Colon Carcinoma Metastatic in the Lung (tissue), 2 donors: Measurements from ENCODE around the genes SUMO1 and ABI2.

DNA sequence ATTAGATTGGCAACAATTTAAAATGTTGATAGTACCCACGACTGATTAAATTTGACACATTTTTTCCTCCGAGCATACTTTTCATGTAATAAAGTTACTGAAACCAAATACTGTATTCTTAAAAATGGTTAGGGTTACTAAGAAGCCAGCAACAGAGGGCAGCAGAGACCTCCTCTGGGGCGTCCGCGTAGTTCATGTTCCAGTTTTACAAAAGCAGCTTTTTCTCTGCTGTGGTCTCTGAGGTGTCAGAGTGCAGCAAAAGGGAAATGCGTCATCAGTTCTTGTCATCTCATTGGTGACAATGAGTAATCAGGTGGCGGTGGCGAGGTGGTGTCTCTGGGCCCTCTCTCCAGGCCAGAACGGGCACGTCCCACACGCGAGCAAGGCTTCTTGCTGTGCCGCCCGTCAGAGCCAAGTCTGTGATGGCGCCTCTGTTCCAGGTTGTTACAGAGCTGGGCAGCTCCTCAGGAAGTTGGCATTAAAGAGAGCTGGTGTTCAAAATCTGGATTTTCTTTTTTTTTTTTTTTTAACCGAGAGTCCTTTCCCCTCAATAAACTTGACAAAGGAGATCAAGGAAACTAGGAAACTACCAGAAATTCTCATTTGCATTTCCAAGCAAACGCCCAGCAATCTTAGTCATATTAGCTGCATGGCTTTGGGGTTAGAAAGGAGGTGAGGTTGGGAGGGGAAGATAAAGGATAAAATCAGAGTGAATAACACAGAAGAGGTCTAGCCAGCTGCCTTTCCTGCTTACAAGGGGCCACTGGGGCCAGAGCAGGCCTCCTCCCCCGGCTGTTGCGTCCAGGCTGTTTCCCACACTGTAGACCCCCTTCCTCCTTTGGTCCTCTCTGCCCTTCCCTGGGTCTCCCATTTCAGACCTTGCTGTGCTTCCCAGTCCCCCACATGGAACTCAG lies 98.5 kb upstream of the BZW1 start:
- PRO-cap, 2 experiments: peak in 2 of 2 experiments; most common plus-strand start position 357 of the sequence (in 2); most common minus-strand start position 196 of the sequence (in 1)

DNA sequence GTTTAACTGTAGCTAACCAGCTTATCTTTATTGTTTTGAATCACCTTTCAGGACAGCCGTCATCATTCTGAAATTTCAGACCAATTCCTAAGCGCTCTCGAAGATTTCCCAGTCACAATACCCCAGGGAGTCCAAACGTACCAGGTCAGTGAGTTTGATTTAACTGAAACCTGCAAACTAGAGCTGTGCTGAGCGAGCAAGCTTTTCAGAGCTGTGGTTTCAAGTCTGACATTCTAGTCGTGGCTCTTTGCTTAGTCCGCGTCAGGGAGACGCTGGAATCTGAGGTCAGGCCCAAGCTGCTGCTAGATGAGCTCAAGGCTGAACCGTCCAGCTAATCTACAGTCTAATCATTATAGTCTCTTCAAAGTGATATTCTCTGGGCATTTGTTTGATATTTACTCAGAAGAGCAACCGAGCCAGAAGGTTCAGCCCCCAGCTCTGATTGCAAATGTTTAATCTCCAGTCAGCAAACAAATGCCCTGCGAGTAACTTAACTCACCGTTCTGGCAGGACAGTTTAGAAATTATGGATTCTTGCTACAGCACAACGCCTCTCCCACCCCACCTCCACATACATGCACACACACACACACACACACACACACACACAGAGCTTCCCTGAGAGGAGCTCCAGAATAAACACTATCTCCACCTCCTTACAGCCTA lies 63.7 kb upstream of the BZW1 start:
- PRO-cap, 2 experiments: no peak in any of the 2 experiments

DNA sequence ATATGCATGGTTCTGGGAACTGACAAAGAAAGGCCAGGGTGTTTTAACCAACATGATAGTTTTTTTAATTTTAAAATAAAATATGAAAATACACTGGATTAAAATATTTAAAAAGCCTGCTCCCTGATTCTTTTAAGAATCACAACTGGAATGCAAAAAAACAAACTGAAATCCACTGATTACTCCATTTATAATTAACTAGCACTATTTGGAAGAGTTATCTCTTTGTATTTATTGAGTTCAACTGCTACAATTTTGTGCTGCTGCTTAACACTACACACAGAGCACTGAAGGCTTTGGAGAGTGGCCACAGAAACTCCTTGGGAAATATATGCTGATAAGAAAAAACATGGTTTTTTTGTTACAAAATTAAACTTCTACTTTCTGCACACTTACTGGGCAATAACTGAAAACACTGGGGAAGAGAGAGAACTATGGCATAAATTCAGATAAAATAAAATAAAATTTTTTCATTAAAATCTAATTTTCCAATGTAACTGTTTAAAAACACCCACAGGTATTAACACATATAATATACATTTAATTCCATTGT lies 19.8 kb upstream of the BZW1 start:
- PRO-cap, 2 experiments: no peak in any of the 2 experiments

DNA sequence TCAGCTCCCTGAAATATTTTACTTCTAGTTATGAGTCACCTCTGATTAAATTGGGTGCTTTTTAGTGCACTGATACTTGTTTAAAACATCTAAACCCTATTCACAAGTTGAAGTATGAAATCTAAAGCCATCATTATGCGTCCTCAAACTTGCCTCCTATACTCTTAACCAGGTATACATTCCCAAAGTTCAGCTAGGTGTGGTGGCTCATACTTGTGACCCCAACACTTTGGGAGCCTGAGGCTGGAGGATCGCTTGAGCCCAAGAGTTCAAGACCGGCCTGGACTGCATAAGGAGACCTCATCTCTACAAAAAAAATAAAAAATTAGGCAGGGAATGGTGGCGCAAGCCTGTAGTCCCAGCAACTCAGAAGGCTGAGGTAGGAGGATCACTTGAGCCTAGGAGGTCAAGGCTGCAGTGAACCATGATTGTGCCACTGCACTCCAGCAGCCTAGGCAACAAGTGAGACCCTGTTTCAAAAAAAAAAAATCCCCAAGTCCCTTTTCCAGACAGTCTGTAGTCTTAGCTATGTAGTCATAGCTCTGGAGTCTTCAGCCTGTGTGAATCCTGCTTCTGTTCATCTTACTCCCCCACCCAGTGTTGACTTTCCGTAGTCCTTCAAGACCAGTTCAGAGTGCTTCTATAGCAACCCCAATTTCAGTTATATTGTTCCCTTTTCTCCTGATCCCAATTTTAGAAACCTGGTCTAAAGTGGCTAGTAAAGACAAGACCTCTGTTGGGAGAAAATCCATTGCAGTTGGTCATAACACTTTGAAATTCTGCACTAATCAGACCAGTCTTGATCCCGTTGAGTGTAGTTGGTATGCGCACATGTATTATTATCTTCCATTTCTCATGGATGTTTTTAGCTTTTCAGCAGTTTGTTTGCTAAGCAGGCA lies 8.7 kb downstream of the BZW1 start:
- PRO-cap, 2 experiments: no peak in any of the 2 experiments

GRCh38 chr2:200828290-200829056 lies 16.8 kb downstream of the BZW1 start:
- PRO-cap, 2 experiments: no peak in any of the 2 experiments

GRCh38 chr2:200853379-200853607 lies 11.2 kb downstream of the CLK1 start:
- PRO-cap, 2 experiments: no peak in any of the 2 experiments

- PRO-cap, 2 experiments: no peak in any of the 2 experiments
Observed at GRCh38 chr2:201159817-201160087, 23.2 kb upstream of the CASP10 start.

- PRO-cap, 2 experiments: no peak in any of the 2 experiments
Observed at GRCh38 chr2:201234251-201234570, 26.1 kb upstream of the CASP8 start.

DNA sequence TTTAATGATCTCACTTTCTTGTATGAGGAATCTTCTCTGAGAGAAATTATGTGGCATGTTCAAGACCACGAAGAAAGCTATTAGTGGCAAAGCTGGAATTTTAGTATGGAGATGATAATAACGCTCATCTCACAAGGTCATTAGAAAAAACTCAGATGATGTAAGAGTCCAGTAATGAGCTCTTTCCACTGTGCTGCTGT lies 46.0 kb upstream of the FLACC1 start:
- PRO-cap, 2 experiments: no peak in any of the 2 experiments

GRCh38 chr2:201858679-201859342 lies 52.5 kb downstream of the CDK15 start:
- PRO-cap, 2 experiments: no peak in any of the 2 experiments

DNA sequence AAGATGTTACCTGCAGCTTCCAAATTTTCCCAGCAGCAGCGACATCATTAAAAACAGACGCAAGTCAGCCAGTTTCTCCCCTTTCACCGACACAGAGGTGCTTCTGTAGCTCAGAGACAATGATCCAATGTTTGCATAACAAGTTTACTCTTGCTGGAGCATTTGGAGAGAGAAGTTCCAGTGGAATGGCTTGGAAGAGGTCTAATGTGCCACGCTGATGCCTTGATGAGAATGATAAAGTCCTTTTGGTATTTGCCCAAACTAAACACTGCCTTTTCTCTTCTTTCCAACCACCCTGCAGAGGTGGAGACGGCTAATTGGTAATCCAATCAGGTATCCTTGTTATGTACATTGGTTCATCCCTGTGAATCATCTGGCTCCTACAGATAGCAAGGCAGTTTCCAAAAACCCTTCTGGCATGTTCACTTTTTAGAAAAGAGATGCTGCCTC lies 40.5 kb downstream of the KIAA2012 start:
- PRO-cap, 2 experiments: no peak in any of the 2 experiments

- PRO-cap, 2 experiments: peak in 2 of 2 experiments; most common plus-strand start chr2:202238598 (in 1); most common minus-strand start chr2:202238564 (in 1)
Observed at GRCh38 chr2:202238403-202239041, at the start of gene SUMO1. Gene SUMO1, minus strand, starts transcription at chr2:202238597.

GRCh38 chr2:202276333-202276611 lies 10.7 kb downstream of the NOP58 start:
- PRO-cap, 2 experiments: no peak in any of the 2 experiments

DNA sequence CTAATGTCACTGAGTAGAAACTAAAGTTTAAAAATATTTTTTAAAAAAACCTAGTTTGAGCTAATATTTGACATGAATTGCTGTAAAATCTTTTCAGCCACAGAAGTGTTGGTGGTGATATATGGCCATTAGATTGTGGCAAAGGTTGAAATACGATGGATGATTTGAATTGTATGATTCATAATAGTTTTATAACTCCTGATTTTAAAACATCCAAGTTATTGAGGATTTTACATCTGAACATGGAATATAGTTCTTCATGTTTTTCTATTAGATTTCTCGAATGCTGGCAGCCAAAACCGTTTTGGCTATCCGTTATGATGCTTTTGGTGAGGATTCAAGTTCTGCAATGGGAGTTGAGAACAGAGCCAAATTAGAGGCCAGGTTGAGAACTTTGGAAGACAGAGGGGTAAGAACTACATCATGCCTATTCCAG lies 31.6 kb downstream of the NOP58 start:
- PRO-cap, 2 experiments: no peak in any of the 2 experiments

GRCh38 chr2:202302575-202303130 lies 37.1 kb downstream of the NOP58 start:
- PRO-cap, 2 experiments: no peak in any of the 2 experiments

DNA sequence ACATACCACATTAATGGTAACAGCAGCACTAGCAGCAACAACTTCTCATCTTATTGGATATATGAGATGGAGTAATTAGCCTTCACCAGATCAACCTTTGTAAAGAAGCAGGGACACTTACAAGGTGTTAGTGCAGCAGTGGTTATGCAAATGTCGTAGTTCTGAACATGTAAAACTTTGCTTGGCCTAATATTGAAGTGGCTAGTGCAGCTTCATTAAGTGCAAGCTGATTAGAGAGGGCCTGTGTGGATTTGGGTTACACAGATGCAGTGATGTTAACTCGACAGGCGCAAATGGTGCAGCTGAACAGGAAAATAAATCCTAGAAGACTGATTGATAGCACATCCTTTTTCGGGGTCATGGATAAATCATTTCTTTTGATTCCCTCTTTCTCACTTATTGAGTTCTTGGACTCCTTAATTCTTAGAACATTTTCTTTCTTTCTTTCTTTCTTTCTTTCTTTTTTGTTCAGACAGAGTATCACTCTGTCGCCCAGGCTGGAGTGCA lies 3.3 kb downstream of the BMPR2 start:
- PRO-cap, 2 experiments: no peak in any of the 2 experiments

DNA sequence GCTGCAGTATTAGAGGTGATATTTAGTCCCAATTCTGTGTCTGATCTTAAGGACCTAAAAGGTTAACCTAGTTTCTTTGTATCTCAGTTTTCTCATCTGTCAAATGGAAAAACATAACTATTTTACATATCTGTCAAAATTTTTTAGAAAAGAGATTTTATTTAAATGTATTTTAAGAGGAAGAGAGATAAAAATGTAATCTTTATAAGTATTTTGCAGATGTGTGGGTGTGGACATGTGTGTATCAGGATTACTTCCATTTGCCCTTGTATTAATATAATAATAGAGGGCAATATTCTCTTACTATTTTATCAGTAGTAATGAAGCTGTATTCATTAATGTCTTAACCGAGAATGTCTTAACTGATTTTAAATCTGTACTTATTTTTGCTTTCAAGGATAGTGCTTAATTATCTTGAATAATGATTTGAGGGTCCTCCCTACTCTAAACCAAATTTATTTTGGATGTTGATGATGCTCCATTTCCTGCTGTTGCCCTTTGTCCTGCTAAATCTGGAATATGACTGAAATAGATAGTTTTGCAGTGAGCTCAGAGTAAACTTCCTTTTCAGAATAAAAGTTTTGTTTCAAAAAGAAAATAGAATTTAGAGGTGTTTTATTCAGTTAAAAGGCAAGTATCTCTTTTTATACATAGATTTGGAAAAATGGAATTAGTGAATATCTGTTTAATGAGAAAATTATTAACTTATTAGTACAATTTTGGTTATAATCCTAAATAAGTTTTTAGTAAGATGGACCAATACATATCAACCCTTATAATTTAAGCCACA lies 8.0 kb downstream of the NBEAL1 start:
- PRO-cap, 2 experiments: no peak in any of the 2 experiments

- PRO-cap, 2 experiments: no peak in any of the 2 experiments
Observed at GRCh38 chr2:203041266-203041622, 26.6 kb downstream of the NBEAL1 start.

- PRO-cap, 2 experiments: peak in 2 of 2 experiments; most common plus-strand start chr2:203328282 (in 1); most common minus-strand start chr2:203328192 (in 2)
Observed at GRCh38 chr2:203327469-203328713, at the start of gene ABI2. Gene ABI2, plus strand, starts transcription at chr2:203328394.

DNA sequence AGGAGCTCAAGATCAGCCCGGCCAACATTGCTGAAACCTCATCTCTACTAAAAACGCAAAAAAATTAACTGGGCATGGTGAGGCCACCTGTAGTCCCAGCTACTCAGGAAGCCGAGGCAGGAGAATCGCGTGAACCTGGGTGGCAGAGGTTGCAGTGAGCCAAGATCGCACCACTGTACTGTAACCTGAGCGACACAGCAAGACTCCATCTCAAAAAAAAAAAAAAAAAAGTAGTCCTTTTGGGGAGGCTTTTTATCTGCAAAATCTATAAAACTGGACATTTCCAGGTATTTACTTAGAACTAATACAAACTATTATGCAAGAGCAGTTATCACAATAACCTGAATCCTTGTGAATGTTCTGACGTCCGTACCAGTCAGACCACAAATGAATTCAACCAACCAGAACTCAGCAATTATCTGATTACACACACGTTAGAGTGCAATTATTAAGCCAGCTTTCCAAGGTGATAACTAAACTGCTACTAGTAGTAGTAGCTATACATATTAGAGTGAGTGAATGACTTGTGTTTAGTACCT lies 8.8 kb upstream of the RAPH1 start:
- PRO-cap, 2 experiments: no peak in any of the 2 experiments